Kidney (tissue), 2 donors: ENCODE results near the genes ATP8B4, SLC27A2, HDC, GABPB1 and TNFAIP8L3.

- PRO-cap, result no peak
- RRBS, result no CpG with 5 or more reads among the region's 8 CpGs
These were observed 136.8 kb downstream of the DUT start for GRCh38 chr15:48467825-48468611.

DNA sequence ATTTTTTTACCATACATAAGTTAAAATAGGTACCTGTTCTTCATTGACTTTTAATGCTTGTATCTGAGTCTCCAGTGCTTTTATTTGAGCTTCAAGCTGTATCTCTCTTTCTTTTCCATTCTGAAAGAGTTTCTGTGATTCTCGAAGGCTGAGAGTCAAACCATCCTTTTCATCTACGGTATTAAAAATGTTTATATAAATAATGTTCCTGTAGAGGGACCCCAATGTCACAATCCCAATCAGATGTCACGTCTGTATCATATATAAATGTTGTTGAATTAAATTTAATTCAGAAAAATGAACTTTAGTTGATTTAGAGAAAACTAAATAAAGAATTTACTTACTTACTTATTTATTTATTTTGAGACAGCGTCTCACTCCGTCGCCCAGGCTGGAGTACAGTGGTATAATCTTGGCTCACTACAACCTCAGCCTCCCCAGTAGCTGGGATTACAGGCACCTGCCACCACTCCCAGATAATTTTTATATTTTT lies 19.6 kb downstream of the CEP152 start:
- PRO-cap, result no peak
- RRBS, result no CpG with 5 or more reads among the region's 6 CpGs

DNA sequence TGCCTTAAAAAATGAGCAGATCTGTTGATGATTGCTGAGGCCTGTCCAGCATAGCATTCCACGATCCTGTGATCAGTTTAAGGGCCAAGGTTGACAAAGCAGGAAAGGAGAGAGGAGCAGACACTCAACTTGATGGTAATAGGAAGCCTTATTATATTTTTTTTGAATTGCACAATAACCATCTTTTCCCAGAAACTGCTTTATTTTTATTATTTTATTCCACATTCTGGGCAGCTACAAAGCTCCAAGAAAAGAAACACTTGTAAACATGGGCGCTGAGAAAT lies 241.1 kb downstream of the ATP8B4 start:
- PRO-cap, result no peak
- RRBS, result no CpG with 5 or more reads among the region's 2 CpGs

- PRO-cap, result no peak
- RRBS, result no CpG with 5 or more reads among the region's 4 CpGs
These were observed 4.7 kb downstream of the ATP8B4 start for GRCh38 chr15:50114203-50114803.

DNA sequence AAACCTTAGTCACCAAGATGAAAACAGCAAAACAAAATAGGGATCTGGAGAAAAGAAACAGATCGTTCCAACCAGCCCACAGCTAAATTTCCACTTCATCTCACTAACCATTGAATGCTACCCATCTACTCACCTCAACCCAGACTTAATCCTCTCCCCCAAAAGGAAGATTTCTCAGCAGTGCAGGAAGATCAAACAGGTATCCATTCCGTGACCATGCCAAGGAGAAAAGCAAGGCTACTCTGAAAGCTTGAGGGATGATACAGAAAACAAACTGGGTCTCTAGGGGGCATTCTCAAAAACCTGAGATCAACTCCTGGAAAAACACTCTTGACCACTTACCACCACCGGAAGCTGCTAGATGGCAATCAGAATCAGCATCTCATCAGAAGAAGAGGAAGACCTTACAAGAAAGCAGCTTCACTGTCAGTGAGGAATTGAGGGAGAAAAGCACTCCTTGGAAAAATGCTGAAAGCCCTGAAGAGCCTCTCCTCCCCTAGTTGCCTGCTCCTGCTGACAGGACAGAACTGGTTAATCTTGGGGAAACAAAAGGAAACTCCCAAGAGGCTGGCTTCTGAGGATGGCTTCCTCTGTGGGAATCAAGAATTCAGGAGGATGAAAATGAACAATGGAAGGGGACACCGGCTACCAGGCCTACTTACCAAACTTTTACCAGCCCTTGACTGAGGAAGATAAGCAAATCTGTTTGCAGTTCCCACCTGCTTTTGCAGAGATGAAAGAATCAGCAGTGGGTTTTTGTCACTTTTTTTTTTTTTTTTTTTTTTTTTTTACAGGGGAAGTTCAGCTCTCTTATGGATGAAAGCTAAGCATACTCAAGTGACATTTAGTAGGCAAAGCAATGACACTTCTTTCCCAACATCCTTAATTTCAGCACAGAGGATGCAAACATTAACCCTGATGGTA lies at the start of gene ATP8B4:
TSS of gene ATP8B4 (minus strand) at position 244 of the 924 bp plus-strand sequence.
- PRO-cap, result no peak
- RRBS, result no CpG with 5 or more reads among the region's 4 CpGs

GRCh38 chr15:50128465-50128761 lies 9.4 kb upstream of the ATP8B4 start:
- PRO-cap, result no peak

- PRO-cap, result no peak
- RRBS, result no CpG with 5 or more reads among the region's 8 CpGs
These were observed 18.3 kb upstream of the ATP8B4 start for GRCh38 chr15:50137272-50137838.

DNA sequence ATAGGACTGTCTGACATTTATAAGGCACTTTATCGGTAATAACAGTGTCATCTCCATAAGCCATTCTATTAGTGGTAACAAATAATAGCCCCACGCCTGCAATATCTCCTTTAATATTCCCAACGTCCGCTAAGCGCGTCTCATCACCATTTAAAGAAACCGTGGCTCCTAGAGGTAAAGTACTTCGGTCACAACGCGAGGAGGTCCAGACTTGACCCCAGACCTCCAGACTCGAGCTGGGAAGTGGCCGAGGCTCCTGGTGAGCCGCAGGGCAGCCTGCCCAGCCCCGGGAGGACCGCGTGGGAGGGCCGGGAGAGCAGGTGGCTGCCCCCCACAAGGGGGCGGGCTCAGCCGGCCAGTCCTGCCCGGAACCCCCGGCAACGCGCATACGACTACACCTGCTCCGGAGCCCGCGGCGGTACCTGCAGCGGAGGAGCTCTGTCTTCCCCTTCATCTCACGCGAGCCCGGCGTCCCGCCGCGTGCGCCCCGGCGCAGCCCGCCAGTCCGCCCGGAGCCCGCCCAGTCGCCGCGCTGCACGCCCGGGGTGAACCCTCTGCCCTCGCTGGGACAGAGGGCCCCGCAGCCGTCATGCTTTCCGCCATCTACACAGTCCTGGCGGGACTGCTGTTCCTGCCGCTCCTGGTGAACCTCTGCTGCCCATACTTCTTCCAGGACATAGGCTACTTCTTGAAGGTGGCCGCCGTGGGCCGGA lies at the start of gene SLC27A2:
TSS of gene SLC27A2 (plus strand) at position 358 of the 713 bp plus-strand sequence.
- PRO-cap, result bidirectional peak, plus-strand start at position 362 of the sequence, minus-strand start at position 233 of the sequence
- RRBS, result 2% methylated on average over 11 of the region's 57 CpGs

DNA sequence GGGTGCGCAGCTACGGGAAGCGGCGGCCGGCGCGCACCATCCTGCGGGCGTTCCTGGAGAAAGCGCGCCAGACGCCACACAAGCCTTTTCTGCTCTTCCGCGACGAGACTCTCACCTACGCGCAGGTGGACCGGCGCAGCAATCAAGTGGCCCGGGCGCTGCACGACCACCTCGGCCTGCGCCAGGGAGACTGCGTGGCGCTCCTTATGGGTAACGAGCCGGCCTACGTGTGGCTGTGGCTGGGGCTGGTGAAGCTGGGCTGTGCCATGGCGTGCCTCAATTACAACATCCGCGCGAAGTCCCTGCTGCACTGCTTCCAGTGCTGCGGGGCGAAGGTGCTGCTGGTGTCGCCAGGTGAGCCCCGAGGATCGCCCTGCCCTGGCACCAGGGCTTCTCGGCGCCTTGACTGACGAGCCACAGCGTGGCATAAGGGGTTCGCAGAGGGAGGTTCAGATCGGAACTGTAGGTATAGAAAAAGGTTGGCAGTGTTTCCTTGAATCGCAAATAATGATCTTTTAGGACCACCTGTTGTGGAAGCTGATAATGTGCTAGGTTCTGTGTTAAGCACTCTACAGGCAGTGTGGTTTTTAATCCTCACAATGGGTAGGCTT lies 661 bp downstream of the SLC27A2 start:
- PRO-cap, result bidirectional peak, plus-strand start at position 319 of the sequence, minus-strand start at position 304 of the sequence
- RRBS, result 2% methylated on average over 20 of the region's 45 CpGs

DNA sequence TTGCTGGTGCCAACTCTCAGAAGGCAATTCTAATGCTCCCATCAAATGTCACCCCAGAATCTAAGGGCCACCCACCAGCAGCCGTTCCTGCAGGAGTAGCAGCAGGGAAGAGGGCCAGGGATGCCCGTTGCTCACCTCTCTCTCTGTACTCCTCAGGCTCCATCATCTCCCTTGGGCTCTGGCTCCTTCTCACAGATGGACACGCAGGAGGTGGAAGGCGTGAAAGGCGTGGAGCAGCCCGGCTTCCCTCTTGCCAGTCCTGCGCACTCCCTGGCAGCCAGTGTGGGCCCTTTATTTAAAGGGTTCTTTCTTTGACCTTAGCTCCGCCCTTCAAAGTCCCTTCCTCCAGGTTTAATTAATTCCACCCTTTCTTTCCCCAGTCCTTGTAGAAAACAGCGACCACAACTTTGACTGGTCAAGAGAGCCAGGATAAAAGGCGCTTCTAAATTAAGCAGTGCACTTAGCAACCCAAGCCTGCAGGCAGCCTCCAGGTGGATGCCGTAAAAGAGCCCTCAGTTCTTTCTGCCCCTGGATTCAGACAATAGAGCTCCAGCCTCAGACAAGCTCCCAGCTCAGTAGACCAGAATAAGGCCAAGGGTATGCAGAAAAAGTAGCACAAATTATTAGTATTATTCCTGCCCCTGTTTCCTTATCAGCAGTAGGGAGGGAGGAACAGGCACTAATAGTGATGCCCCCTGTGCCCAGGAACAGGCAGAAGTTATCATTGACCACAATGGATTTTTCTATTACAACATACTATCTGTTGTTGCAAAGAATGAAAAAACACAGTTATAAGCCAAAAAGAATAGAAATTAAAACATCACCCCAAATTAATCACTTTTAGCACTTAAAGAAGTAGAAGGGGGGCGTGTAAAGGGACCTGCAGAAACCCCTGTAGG lies at the start of gene HDC:
TSS of gene HDC (minus strand) at position 269 of the 899 bp plus-strand sequence.
- PRO-cap, result no peak
- RRBS, result no CpG with 5 or more reads among the region's 12 CpGs

DNA sequence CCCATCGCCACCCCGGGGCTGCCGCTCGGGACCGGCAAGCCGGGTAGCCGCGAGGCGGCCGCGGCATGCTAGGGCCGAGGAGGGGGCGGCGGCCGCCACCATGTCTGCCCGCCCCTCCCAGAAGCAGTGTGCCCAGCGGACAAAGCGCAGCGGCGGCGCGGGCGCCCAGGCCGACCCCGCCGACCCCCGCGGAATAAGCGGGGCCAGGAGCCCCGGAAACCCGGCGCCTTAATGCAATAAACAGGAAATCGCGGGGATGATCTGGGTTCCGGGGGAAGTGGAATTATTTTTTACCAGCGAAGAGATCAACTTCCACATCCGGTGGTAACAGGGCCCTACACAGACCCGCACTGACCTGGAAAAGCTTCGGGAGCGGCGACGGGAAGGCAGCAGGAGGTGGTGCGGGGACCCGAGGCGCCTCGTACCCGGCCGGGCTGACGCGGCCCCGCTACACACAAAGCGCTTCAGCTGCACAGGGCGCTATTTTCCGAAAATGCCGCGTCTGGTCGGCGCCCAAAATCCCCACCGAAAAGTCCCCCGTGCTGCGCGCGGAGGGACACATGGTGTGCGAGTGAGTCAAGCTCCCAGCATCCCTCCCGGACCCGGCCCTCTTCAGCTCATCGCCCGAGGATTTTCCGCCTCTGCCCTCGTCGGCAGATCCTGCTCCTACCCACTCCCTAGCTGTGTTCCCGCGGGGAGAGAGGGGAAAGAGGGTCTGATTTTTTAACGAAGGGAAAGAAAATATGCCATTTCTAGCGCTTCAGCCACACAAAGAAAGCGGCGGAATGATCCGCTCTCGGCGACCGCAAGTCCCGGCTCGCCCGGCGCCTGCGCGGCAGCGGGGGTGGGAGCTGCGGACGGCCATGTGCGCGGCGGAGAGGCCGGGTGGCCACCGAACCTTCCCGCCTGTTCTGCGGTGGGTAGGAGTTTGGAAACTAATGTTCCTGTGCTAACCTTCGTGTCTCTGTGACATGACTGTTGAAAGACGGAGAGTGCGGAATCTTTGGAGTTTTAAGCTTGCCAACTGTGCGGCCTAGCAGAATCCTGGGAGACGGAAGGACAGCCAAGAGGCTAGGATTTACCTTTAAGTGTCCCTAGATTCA lies at the start of gene GABPB1:
TSS of gene GABPB1 (minus strand) at position 569 of the 1,103 bp plus-strand sequence.
- PRO-cap, result bidirectional peak, plus-strand start at position 120 of the sequence, minus-strand start at position 125 of the sequence; bidirectional peak, plus-strand start at position 342 of the sequence, minus-strand start at position 195 of the sequence; bidirectional peak, plus-strand start at position 590 of the sequence, minus-strand start at position 504 of the sequence; bidirectional peak, plus-strand start at position 838 of the sequence, minus-strand start at position 819 of the sequence
- RRBS, result 1% methylated on average over 20 of the region's 102 CpGs

DNA sequence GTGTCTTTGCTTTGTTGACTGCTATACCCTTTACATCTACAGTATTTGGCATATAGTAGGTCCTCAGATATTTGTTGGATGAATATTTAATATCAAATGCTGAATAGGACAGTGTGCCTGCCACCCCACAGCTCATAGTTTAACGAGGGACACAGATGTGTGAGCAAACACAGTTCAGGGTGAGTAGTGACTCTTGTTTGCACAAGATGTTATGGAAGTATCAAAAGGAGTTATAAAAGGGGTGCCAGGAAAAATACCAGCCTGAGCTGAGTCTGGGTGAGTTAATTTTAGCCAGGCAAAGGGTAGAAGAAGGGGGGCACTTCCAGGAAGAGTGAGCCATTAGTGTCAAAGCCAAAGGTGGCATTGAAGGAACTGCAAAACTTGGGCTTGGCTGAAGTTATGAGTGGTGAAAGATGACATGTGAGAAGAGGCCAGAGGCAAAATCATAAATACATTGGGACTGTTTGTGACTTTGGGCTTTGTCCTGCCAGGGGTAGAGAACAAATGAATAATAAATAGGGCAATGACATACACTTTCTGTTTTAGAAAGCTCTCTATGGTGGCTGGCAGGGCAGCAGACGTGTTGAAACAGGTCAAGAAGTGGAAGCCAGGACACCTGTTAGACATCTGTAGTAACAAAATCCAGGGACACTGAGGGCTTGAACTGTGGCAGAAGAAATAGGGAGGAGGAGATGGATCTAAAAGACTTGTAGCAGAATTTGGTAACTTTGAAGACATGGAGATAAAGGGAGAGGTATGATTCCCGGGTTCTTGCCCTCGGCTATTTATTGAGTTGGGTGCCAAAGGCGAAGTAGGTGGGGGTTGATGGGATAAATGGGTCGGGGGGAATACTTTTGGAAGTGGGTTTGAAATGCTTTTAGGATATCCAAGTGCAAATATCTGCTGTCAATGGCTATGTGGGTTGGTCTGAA lies 2.0 kb upstream of the SPPL2A start:
- PRO-cap, result no peak
- RRBS, result no CpG with 5 or more reads among the region's 6 CpGs

GRCh38 chr15:50778130-50778608 lies 12.7 kb upstream of the SPPL2A start:
- PRO-cap, result no peak
- RRBS, result no CpG with 5 or more reads among the region's 6 CpGs

GRCh38 chr15:51094588-51095679 lies at the start of gene TNFAIP8L3:
Gene TNFAIP8L3, minus strand, starts transcription at chr15:51094906.
- PRO-cap, result bidirectional peak, plus-strand start at chr15:51094862, minus-strand start at chr15:51094906
- RRBS, result 3% methylated on average over 28 of the region's 100 CpGs

DNA sequence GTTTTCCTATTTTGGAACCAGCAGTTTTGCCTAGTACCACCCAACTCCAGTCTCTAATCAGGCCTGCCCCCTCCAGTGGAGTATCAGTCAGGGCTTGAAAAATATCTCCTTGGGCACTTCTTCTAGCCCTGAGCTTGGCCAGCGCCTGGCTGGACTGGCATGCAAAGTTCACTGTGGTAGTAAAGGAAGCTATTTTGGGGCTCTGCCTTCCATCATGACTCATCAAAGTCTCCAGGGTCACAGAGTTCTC lies 110.1 kb downstream of the CYP19A1 start:
- PRO-cap, result no peak
- RRBS, result no CpG with 5 or more reads among the region's 1 CpG

GRCh38 chr15:51302784-51303414 lies 35.5 kb downstream of the CYP19A1 start:
- PRO-cap, result no peak
- RRBS, result no CpG with 5 or more reads among the region's 3 CpGs

- PRO-cap, result no peak
- RRBS, result no CpG with 5 or more reads among the region's 2 CpGs
These were observed 20.1 kb downstream of the CYP19A1 start for GRCh38 chr15:51318331-51318748.

GRCh38 chr15:51377069-51377826 lies 35.8 kb downstream of the GLDN start:
- PRO-cap, result no peak
- RRBS, result no CpG with 5 or more reads among the region's 15 CpGs

DNA sequence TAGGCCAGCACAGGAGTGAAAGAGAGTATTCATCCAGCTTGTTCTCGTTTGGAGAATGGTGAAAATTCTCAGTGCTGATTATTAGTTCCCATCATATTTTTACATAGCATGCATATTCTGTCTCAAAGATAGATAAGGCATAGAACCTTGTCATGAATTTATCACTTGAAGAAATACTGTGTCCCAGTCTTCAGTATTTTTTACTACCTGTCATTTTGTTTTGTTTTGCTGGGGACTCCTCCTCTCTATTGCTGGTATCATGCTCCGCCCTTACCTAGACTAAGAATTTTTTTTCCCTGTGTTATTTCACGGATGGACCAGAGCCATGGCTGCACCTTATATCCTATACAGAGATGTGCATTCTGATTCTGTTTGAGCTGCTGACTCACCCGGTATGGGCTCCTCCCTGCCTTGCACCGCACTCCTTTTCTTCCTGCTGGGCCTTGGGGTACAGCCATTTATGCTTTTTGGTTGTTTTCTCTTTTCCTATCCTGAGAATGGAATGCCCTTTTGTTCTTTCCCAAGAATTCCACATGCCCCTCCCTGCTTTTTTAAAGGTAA lies 45.1 kb downstream of the TMOD3 start:
- PRO-cap, result no peak
- RRBS, result no CpG with 5 or more reads among the region's 5 CpGs

- PRO-cap, result no peak
- RRBS, result no CpG with 5 or more reads among the region's 13 CpGs
These were observed 1.2 kb downstream of the MAPK6 start for GRCh38 chr15:52020061-52020738.